HT1080 (cell line): ENCODE results near the genes FOXRED1 and DCPS.

RAMPAGE:
- cytosol, long total RNA = no peak
- long total RNA = no peak
- nucleus, long total RNA = no peak
Measured at GRCh38 chr11:126172479-126173258, 38.8 kb downstream of the RPUSD4 start.

DNA sequence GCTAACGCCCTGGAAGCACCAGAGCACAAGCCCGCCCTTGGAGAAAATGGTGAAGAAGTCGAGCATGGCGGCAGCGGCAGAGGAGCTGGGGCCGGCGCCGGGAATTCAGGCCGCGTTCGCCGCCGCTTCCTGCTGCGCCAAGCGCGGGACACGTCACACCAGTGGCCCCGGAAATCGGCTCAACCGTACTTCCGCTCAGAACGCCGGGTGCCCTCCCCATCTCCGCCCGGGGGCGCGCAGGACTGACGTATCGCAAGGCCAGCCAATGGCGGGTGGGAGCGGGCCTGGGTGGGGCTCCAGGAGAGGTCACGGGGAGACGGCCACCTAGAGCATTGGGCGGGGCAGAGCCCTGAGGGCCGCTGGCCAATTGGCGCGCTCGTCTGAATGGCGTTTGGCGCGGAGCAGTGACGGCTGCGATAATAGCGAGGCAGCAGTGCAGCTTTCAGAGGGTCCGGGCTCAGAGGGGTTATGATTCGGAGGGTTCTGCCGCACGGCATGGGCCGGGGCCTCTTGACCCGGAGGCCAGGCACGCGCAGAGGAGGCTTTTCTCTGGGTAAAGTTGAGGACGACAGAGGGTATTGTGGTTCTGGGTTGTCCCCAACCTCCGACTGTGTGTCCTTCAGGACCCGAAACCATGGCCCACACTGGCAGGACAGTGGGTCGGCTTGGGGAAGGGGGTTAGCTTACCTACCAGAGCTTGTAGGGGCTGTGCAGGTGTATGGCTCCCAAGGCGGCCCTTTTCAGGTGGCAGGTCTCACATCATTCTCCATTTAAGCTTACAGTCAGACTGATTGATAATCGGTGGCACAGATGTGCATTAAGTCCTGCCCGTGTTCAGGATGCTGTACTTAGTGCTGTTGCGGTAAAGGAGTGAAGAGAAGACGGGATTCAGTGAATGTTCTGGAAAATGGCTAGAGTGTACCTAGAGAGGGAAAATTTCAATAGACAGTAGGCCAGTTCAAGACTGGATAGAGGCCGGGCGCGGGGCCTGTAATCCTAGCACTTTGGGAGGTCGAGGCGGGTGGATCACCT, at the start of gene FOXRED1:
TSS of gene FOXRED1 (plus strand) at position 416 of the 1,032 bp plus-strand sequence.
RAMPAGE:
- cytosol, long total RNA = start-site peak on the minus strand centred at position 130 of the sequence, 104 bp wide, 1,384 and 2,067 reads in 2 replicates; start-site peak on the plus strand centred at position 407 of the sequence, 41 bp wide, 28 and 45 reads in 2 replicates
- long total RNA = start-site peak on the minus strand centred at position 119 of the sequence, 64 bp wide, 1,003 reads; start-site peak on the plus strand centred at position 429 of the sequence, 51 bp wide, 40 reads
- nucleus, long total RNA = start-site peak on the minus strand centred at position 121 of the sequence, 46 bp wide, 256 and 322 reads in 2 replicates

DNA sequence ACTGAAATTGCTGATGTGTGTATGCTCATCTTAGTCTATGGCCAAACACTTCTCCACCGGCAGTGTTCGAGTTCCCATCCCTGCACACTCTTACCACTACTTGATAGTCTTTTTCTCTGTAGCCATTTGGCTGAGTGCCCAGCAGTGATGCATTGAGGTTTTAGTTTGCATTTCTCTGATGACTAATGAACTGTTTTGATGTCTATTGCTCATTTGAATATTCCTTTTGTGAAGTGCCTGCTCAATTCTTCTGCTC, 1.9 kb downstream of the TIRAP start:
RAMPAGE:
- cytosol, long total RNA = no peak
- long total RNA = no peak
- nucleus, long total RNA = no peak

DNA sequence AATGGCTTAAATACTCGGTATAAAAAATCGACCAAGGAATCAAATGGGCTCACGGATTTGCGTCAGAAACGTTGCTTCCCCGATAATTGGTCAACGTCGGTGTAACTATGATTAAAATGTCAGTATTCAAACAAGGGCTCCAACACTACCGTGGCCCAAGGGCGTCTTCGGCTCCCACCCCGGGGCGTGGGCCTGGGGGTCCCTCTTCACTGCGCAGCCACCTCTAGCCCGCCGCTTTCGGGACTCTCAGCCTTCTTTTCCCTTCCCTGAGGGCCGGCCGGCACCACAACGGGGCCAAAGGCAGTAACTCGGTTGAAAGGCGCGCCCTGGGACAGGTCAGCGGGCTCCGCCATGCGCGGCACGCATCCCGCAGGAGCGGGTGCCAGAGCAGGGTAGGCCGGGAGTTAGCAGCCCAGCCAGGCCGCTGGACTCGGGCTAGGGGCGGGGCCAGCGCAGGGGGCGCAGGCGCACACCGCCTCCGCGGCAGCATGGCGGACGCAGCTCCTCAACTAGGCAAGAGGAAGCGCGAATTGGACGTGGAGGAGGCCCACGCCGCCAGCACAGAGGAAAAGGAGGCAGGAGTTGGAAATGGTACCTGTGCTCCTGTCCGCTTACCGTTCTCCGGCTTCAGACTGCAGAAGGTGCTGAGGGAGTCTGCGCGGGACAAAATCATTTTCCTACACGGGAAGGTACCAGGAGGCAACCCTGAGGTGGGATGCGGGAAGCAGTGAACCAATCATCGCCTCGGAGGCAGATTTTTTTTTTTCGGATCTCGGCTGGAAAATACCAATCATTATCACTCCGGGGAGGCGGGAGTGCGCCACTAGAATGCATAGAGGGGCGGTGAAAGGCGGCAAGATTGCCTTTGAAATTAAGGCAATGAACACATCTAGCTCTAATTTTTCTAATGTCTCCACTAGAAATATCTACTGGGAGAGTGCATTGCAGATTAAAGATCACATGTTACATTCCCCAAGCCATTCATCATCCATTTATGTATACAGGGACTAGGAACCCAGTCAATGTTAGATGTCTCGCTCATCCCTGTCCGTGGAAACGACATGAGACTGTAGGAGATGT, at the start of gene DCPS:
TSS of gene DCPS (plus strand) at position 468 of the 1,080 bp plus-strand sequence.
RAMPAGE:
- cytosol, long total RNA = start-site peak on the plus strand centred at position 471 of the sequence, 15 bp wide, 199 and 370 reads in 2 replicates; start-site peak on the minus strand centred at position 718 of the sequence, 25 bp wide, 160 and 151 reads in 2 replicates
- long total RNA = start-site peak on the plus strand centred at position 468 of the sequence, 9 bp wide, 184 reads; start-site peak on the minus strand centred at position 720 of the sequence, 29 bp wide, 136 reads
- nucleus, long total RNA = start-site peak on the plus strand centred at position 468 of the sequence, 25 bp wide, 74 and 23 reads in 2 replicates; start-site peak on the minus strand centred at position 716 of the sequence, 30 bp wide, 15 and 24 reads in 2 replicates

DNA sequence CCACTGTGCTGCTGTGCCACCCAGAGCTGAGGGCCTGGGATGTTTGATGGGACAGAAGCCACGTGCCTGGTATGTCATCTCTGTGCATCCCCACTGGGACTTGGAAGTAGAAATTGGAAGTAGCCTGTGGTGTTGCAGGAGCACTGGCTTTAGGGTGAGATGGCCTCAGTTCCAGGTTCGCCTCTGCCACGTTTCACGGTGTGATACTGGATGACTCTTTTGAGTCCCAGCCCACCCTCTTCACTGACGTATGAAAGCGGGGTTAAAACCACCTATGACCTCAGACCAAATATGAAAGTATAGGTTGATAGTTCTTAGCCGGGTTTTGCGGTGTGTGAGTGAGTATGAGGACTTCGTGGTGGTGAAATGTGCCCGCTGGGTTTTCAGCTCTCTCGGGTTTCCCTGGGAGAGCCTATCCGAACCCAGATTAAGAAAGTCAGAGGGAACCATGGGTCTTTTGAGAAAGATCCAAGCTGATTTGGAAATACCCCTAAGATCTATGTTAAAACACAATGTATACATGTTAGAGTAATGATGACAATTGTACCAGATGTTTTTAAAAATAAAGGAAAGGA, 25.7 kb downstream of the DCPS start:
RAMPAGE:
- cytosol, long total RNA = no peak
- long total RNA = no peak
- nucleus, long total RNA = no peak

RAMPAGE:
- cytosol, long total RNA = no peak
- long total RNA = no peak
- nucleus, long total RNA = no peak
Measured at GRCh38 chr11:126339554-126339750, 16.0 kb upstream of the ST3GAL4 start.

RAMPAGE:
- cytosol, long total RNA = no peak
- long total RNA = no peak
- nucleus, long total RNA = no peak
Measured at GRCh38 chr11:126407886-126408984, 52.7 kb downstream of the ST3GAL4 start.

DNA sequence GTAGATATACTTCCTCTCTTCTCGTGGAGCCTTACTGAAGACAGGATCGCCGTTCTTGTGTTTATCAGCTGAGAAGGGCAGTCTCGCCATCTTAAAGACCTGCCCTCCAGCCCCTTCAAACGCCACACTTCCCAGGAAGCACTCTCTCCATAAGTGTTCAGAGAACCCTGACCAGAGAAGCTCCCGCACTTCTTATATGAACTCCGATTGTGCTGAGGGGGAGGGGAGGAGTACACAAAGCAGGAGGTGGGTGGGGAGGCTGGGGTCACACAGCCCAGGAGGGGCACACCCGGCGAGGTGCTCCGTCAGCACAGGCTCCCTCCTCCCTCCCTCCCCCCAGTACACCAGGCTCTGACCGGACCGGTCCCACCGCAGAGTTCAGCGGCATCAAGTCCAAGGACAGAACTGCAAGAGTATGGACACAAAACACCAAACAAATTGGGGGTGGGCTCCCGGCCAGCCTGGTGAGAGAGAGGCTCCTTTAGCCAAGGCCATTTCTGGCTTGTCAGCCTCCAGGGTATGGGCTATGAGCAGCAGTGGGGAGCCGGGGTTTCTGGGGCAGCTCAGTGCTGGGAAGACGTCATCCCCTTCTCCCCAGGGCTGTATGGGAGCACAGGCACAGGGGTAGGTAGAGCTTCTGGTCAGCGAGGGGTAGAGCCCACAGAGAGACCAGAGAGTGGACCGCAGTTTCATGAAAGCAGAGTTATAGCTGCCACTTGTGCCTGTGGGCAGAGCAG, 68.2 kb downstream of the ST3GAL4 start:
RAMPAGE:
- cytosol, long total RNA = no peak
- long total RNA = no peak
- nucleus, long total RNA = no peak

GRCh38 chr11:126424285-126424903, 68.9 kb downstream of the ST3GAL4 start:
RAMPAGE:
- cytosol, long total RNA = no peak
- long total RNA = no peak
- nucleus, long total RNA = no peak

DNA sequence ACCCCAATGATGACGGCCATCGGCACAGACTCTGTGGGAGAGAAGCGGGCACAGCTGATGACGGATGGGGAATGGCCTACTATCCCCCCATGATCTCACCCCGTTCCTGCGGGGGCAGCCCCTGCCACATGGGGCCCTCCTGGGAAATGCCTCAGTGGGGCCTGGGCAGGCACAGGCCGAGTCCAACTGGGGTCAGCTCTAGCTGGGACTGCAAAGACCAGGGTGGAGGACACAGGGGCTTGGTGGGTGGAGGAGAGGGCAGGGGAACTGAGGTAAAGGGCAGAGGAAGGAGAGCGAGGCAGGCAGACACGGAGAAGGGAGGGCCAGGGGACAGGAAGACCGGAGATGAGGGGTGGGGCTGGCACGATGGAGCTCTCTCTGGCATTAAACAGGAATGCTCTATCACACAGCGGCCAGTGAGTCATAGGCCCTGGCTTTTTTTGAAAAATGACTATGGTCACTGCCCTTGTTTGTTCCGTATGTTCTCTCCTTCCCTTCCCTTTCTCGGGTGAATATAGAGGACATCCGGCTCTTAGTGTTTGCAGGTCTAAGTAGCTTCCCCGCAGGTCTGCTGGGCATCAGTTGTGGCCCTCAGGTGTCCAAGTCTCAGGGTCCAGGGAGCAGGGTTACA, 76.1 kb downstream of the ST3GAL4 start:
RAMPAGE:
- cytosol, long total RNA = no peak
- long total RNA = no peak
- nucleus, long total RNA = no peak

DNA sequence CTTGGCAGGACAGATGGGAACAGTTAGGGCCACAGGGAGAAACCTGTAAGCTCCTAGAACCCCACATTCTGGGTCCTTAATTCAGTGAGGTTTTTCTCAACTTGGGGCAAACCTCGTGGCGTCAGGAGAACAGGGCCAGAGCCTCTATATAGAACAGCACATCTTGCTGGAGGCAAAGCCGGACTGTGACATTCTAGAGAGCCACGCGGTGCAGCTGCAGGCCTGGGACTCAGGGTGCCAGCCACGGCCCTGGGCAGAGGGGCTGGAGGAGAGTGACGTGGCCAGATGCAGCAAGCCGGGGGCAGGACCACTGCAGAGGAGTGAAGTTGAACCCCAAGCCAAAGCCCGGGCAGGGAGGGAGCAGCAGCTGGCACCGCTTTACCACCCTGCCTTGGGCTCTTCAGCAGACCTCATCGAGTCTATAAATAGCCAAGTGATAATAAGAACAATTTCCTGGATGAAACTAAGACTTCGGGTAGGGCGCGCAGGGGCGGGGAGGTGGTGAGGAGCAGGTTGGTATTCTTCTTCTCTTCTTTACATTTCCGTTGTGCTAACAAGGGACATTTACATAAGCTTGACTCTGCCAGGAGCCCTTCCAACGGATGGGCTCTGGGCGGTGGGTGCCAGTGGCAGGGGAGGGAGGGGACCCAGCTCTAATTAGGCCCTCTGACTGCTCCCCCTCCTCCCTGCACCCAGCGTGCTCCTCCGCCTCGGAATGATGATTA, 110.1 kb downstream of the ST3GAL4 start:
RAMPAGE:
- cytosol, long total RNA = no peak
- long total RNA = no peak
- nucleus, long total RNA = no peak

DNA sequence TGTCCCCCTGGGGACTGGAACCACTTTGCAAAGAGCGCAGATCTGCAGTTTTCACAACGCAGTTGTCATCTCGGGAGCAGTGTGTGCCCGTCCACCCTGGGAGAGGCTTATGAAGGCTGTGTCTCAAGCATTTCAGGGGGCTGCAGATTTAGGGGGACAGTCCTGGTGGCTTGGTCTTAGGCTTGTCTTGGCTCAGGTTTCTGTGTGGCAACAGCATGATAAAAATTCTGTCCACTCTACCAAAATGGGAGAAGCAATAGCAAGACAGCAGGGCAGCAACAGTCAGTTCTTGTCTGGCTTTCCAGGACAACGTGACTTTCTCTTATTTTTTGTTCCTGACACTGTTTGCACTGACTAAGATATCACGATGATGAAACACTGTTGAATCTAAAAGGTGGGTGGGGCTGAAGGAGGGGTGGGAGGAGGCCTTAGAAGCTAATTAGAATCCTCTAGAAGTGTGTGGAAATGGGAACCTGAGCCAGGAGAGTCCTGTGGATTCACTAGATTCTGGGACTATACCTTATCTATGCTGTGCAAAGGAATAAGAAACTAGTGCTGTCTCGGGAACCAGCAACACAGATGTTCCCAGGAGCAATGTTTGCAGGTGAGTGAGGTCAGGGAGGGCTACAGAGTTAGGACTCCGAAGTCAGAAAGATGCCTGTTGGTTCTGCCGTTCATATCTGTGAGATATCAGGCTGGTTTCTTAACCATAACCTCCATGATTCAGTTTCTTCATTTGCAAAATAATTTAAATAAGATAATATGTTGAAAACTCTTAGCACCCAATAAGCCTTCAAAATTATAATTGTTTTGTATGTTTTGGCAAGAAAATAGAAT, 300.3 kb downstream of the ST3GAL4 start:
RAMPAGE:
- cytosol, long total RNA = no peak
- long total RNA = no peak
- nucleus, long total RNA = no peak

GRCh38 chr11:127362828-127363395, 362.3 kb upstream of the KIRREL3 start:
RAMPAGE:
- cytosol, long total RNA = no peak
- long total RNA = no peak
- nucleus, long total RNA = no peak

GRCh38 chr11:127941675-127942084, 645.7 kb downstream of the ETS1 start:
RAMPAGE:
- cytosol, long total RNA = start-site peak on the minus strand at chr11:127941765-127941807, 76 and 110 reads in 2 replicates
- long total RNA = start-site peak on the minus strand at chr11:127941768-127941803, 103 reads
- nucleus, long total RNA = no peak

GRCh38 chr11:128290174-128290852, 297.0 kb downstream of the ETS1 start:
RAMPAGE:
- cytosol, long total RNA = no peak
- long total RNA = no peak
- nucleus, long total RNA = no peak

GRCh38 chr11:128422414-128423147, 164.8 kb downstream of the ETS1 start:
RAMPAGE:
- cytosol, long total RNA = no peak
- long total RNA = no peak
- nucleus, long total RNA = no peak

GRCh38 chr11:128461702-128462764, 125.3 kb downstream of the ETS1 start:
RAMPAGE:
- cytosol, long total RNA = no peak
- long total RNA = no peak
- nucleus, long total RNA = no peak

RAMPAGE:
- cytosol, long total RNA = no peak
- long total RNA = no peak
- nucleus, long total RNA = no peak
Measured at GRCh38 chr11:128503203-128504058, 83.9 kb downstream of the ETS1 start.

RAMPAGE:
- cytosol, long total RNA = no peak
- long total RNA = no peak
- nucleus, long total RNA = no peak
Measured at GRCh38 chr11:128506899-128507931, 80.1 kb downstream of the ETS1 start.

GRCh38 chr11:128512345-128512999, 74.9 kb downstream of the ETS1 start:
RAMPAGE:
- cytosol, long total RNA = no peak
- long total RNA = no peak
- nucleus, long total RNA = no peak